Endometrial microvascular endothelial cells (primary cell): Measurements from ENCODE around the genes MAGEE1, MAGT1, HDX, CHM and TSPAN6.

DNA sequence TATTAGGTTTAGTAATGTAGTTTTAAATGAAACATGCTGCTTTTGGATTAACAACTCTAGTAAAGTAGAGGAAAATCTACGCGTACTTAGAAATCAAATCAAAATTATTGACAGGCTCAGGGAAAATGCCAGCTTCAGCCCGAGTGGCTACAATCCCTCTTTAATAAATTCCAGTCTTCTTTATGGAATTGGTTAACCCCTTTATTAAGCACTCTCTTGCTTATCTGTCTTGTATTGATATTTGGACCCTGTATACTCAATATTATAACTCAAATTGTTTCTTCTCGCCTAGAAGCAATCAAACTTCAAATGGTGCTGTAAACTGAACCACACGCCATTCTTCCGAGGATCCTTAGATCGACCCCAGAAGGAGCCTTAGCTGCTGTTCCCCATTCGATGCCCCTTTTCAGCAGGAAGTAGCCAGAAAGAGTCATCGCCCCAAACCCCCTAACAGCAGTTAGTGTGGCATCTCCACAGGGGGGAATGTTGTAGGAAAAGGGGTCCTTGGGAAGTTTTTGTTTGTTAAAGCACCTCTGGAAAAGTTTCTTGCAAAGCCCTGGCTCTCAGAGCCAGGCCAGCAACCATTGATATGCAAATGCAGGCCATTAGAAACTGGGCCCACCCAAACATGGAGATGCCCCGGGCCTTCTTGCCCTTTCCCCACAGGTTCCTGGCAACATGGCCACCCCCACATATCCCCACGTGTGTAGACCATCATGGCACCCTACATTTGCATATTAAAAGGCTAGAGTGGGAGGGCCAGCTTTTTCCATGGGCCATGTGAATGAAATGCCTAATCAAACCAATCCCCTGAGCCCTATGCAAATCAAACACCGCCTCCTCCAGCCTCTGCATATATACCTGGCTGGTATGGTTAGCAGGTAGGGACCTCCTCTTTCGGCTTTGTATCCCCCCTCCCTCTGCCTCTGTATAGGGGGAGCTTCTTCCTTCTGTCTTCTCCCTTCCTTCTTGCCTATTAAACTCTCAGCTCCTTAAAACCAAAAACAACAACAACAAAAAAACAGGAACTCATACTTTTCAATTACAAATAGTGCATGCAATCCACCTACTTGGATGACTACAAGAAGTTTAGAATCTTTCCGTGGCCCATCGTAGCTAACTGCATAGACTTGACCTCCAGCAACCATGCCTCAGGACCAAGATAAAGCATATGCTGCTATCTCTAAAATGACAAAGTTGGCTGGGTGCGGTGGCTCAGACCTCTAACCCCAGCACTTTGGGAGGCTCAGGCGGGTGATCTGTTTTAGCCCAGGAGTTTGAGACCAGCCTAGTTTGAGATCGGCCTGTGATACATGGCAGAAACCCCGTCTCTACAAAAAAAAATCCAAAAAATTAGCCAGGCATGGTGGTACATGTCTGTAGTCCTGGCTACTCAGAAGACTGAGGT lies 44.0 kb upstream of the ZCCHC13 start:
- RAMPAGE, long total RNA, result no peak

- RAMPAGE, long total RNA, result no peak
Observed at GRCh38 chrX:74281304-74281951, 22.6 kb upstream of the ZCCHC13 start.

DNA sequence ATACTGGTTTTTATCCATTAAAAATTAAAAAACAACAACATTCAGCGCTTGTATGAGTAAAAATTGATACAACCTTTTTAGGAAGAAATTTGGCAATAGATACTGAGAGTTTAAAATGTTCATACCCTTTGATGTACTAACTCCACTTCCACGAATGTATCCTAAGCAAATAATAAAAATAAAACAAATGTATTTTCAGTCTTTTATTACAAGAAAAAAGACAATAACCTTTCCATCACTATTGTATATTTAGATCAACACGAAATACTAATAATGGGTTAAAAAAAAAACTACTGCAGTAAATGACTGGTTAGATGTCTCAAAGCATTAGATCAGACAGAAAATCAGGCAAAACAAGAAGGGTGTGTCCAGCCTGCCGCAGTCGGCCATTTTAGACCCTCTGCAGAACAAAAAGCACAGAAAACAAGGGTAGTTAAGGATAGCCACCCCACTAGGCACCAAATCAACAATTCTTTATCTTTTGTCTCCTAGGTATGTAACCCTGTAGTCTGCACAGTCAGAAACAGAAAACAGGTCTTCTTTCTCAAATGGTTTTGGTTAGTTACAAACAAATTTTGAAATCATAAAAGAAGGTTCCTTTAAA lies 13.6 kb upstream of the ZCCHC13 start:
- RAMPAGE, long total RNA, result no peak

DNA sequence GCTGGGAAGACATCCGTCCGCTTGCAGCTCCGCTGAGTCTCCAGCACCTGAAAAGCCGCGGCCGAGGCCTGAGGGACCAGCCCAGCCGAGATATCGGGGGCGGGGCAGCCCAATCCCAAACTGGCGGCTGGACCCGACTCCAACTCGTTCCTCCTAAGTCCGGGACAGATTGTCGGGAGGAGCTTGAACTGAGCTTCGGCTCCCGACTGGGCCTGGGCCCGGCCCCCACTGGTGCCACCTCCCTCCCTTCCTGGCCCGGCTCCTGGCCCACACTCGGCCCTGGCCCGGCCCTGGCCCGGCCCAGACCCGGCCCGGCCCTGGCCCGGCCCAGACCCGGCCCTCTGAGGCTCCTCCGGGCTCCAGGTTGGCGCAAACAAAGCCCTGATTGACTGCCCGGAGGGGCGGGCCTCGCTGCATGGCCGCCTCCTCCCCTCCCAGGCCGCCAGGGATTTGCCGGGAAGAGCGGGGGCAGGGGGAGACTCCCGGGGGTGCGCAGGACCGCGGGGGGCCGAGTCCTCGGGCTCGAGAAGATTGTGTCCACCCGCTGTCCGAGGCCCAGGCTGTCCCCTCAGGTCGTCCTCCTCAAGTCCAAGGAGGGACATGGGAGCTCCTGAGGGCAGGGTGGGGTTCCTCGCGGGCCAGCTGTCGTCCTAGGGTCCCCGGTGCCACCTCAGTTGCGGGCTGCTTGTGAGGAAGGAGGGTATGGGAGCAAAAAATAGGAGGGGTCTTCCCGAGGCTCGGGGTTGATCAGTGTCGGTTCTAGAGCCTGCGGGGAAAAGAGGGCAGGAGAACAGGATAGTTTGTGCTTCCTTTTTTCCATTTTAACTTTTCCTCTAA lies 682 bp upstream of the SLC16A2 start:
- RAMPAGE, long total RNA, result no peak

DNA sequence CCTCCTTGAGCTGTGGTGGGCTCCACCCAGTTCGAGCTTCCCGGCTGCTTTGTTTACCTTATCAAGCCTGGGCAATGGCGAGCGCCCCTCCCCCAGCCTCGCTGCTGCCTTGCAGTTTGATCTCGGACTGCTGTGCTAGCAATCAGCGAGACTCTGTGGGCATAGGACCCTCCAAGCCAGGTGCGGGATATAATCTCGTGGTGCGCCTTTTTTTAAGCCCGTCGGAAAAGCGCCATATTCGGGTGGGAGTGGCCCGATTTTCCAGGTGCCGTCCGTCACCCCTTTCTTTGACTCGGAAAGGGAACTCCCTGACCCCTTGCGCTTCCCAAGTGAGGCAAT lies 130.8 kb downstream of the NEXMIF start:
- RAMPAGE, long total RNA, result no peak

DNA sequence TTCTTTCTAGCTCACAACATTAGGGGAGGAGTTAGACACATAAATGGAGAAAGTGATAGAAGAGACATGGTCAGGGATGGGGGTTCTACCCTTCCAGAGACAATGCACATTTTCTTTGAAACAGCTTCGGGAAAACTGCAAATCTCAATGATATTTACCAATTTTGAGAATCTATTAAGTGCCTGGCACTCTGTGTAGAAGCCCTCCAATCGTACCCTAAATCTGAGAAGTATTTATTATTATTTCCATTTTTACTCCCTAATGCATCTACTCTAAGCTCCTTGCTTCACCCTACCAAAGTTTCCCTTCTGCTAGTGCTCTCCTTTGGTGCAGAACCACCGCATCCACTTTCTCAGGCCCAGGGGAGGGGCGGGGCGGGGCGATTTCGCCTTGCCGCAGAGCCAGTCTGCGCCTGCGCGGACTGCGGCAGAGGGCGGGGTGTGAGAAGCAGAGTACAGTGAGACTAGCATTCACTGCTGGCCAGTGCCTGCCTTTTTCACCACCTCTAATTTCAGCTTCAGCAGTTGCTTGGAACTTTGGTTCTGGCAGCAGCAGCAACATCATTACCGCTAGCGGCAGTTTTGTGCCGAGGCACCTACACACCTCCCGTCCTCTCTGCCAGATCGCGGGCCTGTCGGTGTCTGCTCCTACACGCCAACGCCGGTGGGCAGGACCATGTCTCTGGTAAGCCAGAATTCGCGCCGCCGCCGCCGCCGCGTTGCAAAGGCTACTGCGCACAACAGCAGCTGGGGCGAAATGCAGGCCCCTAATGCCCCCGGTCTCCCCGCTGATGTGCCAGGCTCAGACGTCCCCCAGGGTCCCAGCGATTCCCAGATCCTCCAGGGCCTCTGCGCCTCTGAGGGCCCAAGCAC lies at the start of gene MAGEE1:
Gene MAGEE1, plus strand, starts transcription at position 455 of the 872 bp plus-strand sequence.
- RAMPAGE, long total RNA, result no peak

- RAMPAGE, long total RNA, result no peak
Observed at GRCh38 chrX:77753298-77754493, 32.3 kb downstream of the ATRX start.

DNA sequence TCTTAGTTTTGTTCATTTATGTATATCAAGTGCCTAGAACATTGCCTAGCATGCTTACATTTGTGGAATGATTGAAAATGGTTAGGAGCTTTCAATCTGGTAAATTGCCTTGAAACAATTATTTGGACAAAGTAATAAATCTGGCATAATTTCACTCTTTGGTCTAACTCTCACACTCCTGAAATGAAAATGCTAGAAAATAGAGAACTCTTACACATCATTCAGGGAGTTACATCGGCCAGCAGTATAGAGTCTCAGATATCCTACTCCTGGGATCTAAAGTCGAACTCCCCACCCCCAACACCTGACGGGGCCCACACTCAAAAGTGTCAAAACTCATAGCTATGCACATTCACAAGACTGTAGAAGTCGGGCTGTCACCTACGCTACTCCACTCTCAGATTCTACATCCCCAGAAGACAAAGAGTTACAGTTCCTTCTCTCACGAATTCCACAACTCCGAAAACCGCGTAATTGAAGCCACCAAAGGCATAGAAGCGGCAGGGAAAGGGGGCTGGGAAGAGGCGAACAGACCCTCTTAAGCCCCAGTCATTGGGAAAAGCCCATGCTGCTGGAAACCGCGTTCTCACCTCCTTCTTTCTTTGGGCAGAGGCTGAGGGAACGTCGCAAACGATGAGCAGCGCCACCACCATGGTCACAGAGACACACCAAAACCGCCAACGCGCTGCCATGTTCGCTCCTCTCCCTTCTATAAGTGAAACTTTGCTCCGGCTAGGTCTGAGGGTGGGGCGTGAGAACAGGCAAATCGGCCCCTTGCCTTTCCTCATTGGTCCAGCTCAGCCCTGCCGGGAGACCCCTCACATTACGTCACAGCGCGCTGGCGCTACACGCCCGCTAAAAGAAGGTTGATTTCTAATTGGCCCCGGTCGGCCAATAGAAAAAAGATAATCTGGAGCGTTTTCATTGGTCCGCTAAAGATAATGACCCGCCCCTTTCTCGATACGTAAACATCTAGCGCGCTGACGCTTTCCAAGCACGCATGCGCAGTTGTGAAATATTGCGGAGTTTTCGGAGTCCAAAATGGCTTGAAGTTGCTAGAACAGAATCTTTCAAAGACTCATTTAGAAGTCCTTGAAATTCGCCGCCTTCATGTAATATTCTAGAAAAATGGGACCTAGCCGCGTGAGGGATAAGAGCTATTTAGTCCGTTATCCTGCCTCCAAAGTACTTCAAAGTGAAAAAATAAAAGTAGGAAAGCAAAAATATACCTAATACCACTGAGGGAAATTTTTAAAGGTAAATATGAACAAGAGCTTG lies at the start of gene MAGT1:
Gene MAGT1, minus strand, starts transcription at position 717 of the 1,278 bp plus-strand sequence.
- RAMPAGE, long total RNA, result start-site peak on the minus strand centred at position 710 of the sequence, 9 bp wide, 328 and 445 reads in 2 replicates

DNA sequence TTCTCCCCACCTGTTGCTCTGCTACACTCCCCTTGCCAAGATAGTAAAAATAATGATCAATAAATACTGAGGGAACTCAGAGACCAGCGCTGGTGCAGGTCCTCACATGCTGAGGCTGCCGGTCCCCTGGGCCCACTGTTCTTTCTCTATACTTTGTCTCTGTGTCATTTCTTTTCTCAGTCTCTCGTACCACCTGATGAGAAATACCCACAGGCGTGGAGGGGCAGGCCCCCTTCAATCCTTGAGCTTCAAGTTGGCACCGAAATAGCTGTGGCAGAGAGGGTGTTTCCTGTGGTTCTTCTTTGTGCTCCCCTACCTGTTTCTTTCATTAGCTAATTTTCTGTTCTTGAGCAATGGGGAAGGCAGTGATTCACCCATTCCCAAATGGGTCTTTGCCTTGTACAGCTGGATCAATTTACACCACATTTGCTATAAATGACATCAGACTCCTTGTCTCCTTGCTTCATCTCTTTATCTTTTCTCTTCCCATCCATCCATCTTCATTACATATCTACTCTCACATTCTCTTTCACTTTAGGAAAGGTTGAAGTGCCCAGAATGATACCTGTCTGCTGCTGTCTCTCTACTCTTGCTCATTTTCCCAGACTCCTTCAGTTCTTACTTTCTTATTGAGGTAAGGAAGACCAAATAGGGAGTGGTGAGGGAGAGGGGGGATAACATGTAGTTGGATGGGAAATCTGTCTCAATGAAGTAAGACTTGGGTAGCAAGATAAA lies 2.1 kb upstream of the CYSLTR1 start:
- RAMPAGE, long total RNA, result no peak

DNA sequence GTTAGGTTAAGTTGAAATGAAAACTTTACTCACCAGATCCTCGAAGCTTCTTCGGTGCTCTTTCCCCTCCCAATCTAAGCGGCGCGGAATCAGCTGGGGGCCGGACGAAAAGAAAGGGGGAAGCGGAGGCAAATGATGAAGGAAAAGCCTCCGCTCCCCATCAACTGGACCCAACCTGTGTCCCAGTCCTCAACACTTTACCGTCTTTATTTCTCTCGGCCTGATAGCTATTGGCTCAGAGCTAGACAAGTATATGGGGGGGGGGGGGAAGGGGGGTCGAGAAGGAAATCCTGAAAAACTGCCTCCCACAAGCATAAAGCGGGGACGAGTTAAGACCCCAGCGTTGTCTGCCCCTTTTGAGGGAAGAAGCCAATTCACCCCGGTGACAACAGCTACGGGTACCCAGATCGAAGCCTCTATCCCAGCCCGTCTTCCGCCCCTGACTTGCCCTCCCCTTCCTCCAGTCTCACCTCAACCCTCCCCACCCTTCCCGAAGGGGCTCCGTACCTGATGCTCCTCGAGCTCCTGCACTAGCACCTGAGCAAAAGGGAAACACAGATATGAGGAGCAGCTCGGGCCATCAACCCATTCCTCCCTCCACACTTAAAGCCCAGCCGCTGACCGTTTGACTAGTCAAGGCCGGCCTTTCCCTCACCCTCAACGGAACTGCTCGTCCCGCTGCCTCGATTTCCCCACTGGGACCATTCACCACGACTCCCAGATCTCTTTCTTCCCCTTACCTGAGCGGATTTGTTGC lies 993 bp downstream of the BRWD3 start:
- RAMPAGE, long total RNA, result no peak

DNA sequence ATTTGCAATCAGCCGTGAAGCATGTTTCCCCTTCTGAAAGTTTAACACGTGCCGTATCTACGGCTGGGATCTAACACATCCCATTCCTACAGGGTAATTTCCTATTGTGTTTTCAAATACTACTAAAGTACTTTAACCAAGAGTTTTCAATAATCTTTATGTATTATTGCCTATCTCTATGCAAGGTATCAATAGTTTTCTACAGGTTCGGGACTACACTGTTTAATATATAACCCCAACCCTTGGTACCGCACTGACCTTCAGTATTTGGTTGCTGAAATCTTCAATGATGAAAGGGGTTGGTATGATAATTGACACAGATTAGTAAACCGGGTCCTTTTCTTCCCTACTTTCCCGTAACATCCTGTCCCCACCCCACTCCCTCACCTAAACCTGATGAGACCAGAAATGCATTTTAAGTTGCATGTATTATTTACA lies 825 bp upstream of the BRWD3 start:
- RAMPAGE, long total RNA, result no peak

DNA sequence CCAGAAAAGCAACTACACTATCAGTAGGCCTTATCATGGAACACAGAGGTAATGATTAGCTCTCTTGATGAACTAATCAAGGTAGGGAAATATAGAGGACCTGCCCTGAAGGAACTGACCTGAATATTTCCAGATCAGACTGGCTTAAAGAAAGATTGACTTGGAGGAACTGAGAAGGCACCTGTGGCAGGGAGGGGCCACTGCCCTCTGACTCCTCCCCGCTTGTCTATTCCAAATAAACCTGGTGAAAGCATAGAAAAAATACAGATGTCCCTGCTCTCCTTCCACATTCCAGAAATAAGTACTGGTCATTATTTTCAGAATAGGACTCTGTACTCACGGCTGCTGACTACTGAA lies 5.5 kb downstream of the RPS6KA6 start:
- RAMPAGE, long total RNA, result no peak

GRCh38 chrX:84502367-84502688 lies at the start of gene HDX:
HDX (minus strand) TSS chrX:84502453.
- RAMPAGE, long total RNA, result start-site peak on the minus strand at chrX:84502446-84502488, 66 and 42 reads in 2 replicates

GRCh38 chrX:86046921-86048373 lies at the start of gene CHM:
CHM (minus strand) TSS chrX:86047558.
- RAMPAGE, long total RNA, result no peak

- RAMPAGE, long total RNA, result no peak
Observed at GRCh38 chrX:94205067-94205353, 531.0 kb downstream of the FAM133A start.

DNA sequence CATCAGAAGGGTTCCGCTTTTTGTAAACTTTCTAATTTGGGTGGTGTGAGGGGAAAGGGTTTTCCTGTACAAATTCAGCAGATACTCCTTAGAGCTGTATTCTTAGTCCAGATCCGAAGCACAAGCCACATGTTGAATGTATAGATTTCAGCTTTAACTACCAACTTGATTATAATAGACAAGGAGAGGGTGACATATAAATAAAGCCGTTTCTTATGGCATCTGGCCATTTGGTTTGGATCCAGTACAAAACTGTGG lies 1.3 kb downstream of the DIAPH2 start:
- RAMPAGE, long total RNA, result no peak

DNA sequence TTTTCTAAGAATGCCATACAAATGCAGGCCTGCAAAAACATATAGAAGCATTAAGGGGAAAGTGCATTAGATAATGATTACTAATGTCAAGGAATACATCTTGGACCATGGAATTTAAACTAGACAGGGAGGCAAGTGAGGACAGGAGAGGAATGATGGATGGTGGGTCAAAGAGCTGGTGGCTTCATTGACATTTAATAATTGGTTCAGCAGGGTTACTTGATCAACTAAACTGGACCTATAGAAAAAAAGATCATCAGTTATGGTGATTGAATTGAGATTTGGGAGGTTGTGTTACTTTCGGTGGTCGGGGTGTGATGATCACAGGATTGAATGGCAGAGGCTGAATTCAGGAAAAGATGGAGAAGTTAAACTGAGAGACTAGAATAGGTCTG lies 162.9 kb downstream of the RPA4 start:
- RAMPAGE, long total RNA, result no peak

DNA sequence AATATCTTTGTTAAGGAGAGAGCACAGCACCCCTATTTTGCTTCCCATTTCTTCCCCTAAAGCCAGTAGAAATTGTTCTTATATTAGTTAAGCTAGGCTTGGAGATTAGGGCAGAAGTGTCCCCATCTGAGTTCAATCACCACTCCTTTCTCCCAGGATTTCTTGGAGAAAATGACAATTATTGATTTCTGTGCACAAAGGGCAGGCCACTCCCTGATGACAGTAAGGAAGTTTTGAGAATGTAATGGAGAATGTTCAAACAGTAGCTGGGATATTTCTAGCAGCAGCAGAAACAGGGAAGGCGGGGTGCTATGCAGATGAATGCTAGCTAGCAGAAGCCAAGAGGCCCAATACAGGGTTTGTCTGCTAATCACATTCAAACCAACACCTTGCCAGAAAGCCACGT lies 84.4 kb upstream of the PCDH19 start:
- RAMPAGE, long total RNA, result no peak

- RAMPAGE, long total RNA, result start-site peak on the minus strand at chrX:100636710-100636829, 181 and 328 reads in 2 replicates
Observed at GRCh38 chrX:100635829-100637329, at the start of gene TSPAN6. TSPAN6 (minus strand) TSS chrX:100636806.

DNA sequence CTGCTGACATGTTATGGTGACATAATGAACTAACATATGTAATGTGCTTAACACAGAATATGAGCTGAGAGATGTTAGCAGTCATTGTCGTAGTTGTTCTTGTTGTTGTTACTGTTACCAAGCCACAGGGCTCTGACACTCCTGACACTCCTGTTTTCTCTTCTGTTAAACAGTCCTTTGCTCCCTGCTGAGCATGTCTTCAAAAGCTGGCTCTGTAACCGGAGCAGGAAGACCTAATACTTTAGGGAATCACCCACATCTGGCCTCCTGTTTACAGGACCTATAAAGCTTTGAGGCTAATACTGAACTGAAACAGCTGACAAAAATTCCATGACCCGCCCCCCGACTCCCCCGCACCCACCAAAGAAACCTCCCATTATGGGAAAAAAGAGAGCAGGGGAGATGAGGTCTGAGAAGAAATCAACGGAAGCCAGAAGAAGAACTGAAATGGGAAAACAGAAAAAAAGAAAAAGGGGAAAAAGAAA lies 5.1 kb downstream of the SRPX2 start:
- RAMPAGE, long total RNA, result no peak